Cardiac ventricle fibroblast (primary cell): ENCODE measurements around a stretch of chr6.

DNA sequence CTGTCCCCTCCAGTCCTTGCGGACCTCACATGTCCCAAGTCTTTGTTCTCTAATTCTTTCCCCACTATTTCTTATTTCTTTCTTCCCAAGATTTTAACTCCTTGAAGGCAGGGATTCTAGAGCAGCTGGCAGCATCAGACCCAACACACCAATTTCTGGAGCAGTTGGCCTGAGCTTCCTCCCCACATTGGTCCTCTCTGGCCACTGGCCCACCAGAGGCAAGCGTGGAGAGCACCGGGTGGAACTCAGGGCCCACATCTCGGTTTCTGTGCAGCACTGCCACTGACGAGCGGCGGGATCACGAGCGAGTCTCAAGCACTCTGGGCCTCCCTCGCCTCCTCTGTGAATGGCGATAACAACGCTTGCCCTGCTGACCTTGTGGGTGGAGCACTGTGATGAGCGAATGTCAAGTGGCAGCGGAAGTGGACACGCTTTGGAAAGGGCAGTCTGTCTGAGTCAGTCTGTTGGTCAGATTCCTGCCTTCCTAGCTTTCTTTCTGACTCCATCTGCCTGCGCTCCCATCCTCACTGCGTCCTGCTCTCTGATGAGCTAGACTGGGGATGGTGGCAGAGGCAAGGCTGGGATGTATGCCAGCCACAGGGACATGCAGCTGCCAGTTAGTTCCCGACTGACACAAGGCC lies 4.3 kb upstream of the SPDEF start:
- RAMPAGE, long total RNA: no peak

GRCh38 chr6:34671847-34672463 lies 24.6 kb downstream of the ILRUN start:
- RAMPAGE, long total RNA: no peak

GRCh38 chr6:34672837-34673036 lies 23.8 kb downstream of the ILRUN start:
- RAMPAGE, long total RNA: no peak

GRCh38 chr6:34697464-34697719 lies 825 bp upstream of the ILRUN start:
- RAMPAGE, long total RNA: no peak

GRCh38 chr6:34719432-34720366 lies 23.1 kb upstream of the ILRUN start:
- RAMPAGE, long total RNA: no peak

- RAMPAGE, long total RNA: no peak
Observed at GRCh38 chr6:34745778-34746264, 11.5 kb upstream of the SNRPC start.

GRCh38 chr6:34760017-34760689 lies 2.8 kb downstream of the SNRPC start:
- RAMPAGE, long total RNA: no peak

DNA sequence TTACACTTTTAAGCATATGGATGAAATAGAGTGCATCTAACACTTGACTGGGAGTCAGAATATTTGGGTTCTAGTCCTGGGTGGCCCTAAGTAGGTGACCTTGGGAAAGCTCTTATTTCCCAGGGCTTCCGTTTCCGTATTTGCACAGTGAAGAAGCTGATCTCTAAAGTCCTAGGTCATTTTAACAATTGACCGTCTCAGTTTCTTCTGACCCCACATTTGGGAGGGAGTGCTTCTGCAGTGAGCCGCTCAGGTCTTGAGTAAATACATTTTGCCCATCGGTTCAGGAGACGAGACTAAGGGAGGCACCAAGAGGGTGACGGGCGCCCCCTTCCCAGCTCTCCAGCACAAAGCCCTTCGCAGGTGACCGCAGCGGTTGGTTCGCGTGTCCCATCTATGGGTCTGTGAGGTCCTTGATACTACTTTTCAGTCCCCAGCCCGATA lies 609 bp upstream of the BLTP3A start:
- RAMPAGE, long total RNA: no peak

GRCh38 chr6:34958577-34959369 lies 69.7 kb downstream of the ANKS1A start:
- RAMPAGE, long total RNA: no peak

GRCh38 chr6:34992003-34992485 lies 103.0 kb downstream of the ANKS1A start:
- RAMPAGE, long total RNA: no peak

- RAMPAGE, long total RNA: no peak
Observed at GRCh38 chr6:35014253-35014941, 125.3 kb downstream of the ANKS1A start.

- RAMPAGE, long total RNA: no peak
Observed at GRCh38 chr6:35044055-35044793, 96.9 kb downstream of the TCP11 start.

GRCh38 chr6:35057874-35058570 lies 83.1 kb downstream of the TCP11 start:
- RAMPAGE, long total RNA: no peak

DNA sequence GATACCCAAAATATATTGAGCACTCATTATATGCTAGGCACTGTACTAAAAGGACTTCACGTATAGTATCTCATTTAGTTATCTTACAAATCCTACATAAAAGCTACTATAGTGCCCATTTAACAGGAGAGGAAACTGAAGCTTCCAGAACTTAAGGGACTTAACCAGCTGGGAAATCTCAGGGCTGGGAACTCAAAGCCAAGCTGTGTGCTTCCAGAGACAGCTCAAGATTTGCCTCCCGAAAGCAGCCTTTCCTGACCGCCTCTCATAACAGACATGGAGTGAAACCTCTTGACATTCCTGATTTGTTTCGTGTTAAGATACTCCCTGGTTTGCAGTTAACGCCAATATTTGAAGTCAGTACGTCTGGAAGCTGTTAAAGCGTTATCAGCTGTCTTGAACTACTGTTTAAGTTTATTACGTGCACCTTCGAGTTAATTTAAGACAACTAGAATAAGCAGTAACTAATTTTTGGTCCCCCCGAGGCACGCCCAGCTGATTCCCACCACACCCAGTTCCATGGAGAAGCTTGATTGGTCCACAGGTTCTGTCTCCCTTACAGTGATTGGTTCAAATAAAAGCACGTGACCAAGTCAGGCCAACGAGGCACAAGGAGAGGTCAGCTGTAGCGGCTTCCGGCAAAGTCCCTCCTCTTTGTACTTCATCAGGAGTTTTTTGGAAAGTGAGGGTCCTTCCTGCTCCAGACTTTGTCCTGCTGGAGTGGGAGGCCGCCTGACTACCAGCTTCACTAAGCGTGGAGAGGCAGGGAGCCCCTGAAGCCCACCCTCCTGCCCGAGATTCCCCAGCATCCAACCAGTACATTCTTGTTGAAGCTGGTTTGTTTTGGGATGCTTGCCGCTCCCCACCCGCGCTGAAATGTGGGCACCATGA lies 8.9 kb upstream of the TCP11 start:
- RAMPAGE, long total RNA: no peak

DNA sequence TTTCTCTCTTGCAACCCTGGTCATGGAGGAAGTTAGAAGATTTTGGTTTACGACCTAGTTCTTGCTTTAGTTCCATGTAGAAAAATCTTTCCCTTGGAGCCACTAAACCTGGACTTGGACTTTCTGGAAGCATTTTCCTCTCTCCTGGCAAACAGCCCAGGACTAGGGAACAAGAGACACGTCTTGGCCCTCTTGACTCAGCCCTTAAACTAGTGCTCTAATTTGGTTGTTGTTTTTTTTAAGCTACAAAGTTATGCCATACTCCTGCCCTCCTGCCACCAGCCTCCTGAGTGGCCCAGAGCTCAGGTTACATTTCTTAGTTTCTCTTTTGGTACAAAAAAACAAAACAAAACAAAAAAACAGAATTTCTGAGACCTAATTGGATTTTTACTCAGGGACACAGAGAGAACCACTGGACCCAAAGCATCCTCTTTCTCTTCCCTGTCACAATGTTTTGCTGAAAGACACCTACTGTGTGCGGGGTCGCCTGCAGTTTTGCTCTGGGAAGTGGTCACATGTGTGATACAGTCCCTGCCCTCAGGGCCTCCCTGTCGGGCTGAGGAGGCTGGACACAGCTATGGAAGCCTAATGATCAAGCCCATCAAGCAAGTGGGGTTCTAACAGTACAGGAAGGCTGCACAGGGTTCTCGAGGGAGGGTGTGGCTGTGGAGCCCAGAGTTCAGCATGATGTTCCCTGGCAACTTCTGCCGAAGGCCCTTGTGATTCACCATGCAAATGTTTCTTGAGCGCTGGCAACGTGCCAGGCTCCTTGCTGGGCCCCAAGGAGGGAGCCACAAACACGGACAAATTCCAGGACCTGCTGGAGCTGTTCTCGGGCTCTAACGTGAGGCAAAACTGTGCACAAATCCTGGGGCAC lies 32.2 kb upstream of the SCUBE3 start:
- RAMPAGE, long total RNA: no peak

GRCh38 chr6:35214814-35216203 lies 1.6 kb downstream of the SCUBE3 start:
- RAMPAGE, long total RNA: no peak

DNA sequence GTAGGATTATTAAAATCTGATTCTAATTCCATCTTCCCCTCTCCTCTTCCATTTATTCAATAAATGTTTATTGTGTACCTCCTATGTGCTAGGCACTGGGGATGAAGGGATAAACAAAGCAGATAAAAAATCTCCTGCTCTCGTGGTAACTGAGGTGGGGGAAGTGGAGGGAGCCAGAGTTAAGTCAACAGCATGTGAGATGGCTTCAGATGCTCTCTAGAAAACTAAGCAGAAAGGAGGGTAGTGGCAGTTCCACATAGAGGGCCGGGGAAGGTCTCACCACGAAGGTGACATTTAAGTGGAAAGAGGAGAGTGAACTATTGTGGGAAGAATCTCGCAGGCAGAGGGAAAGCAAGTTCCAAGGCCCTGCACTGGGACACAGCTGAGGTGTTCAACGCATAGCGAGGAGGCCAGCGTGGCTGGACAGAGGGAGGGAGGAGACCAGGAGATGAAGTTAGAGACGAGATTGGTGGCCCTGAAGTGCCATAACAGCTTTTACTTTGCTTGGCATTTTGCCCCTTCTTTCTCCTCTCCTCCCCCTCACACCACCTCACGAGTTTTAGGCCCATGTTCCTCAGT lies 16.5 kb downstream of the PPARD start:
- RAMPAGE, long total RNA: no peak

DNA sequence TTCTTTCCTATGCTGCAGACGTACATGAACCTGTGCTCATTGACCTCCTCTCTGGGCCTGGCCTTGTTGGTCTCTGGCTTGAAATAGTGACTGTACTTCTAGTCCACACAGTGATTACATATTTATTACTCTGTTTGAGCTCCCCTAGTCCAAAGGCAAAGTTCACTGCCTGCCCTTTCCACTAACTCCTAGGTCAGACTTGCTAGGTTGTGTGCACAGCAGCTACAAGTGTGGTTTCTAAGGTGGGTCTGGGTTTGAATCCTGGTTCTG lies 29.3 kb downstream of the PPARD start:
- RAMPAGE, long total RNA: no peak

DNA sequence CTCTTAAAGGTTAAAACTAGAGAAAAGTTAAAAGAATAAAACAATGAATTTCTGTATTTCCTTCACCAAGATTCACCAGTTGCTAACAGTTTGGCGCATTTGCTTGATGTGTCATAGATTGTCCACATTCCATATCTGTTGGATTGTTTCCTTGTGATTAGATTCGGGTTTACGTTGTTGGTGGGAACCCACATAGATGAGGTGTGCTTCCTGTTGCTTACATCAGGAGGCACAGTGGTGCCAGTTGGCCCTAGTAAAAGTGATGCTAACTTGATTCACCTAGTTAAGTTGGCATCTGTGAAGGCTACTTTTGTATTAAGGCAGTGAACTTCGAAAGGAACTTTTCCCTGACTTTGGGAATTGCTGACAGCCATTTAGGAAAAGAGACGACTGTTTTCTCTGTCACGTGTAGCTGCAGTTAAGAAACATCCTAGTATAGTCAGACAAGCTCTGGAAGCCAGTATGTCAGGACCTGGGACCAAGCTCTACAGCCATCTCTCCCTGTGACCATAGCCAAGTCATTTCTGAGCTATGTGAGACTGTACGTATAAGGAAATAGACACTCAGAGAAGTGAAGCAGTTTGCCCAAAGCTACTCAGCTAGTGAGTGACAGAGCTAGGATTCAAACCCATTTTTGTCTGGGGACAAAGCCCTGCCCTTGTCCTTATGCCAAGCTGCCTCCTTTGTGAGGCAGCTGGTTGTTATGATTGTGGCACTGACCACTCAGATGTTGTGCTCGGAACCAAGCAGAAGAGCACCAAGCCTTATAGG lies 49.1 kb downstream of the PPARD start:
- RAMPAGE, long total RNA: no peak

GRCh38 chr6:35494010-35494591 lies 2.8 kb downstream of the TEAD3 start:
- RAMPAGE, long total RNA: no peak